ENCODE data around the gene OLFML2B.

DNA sequence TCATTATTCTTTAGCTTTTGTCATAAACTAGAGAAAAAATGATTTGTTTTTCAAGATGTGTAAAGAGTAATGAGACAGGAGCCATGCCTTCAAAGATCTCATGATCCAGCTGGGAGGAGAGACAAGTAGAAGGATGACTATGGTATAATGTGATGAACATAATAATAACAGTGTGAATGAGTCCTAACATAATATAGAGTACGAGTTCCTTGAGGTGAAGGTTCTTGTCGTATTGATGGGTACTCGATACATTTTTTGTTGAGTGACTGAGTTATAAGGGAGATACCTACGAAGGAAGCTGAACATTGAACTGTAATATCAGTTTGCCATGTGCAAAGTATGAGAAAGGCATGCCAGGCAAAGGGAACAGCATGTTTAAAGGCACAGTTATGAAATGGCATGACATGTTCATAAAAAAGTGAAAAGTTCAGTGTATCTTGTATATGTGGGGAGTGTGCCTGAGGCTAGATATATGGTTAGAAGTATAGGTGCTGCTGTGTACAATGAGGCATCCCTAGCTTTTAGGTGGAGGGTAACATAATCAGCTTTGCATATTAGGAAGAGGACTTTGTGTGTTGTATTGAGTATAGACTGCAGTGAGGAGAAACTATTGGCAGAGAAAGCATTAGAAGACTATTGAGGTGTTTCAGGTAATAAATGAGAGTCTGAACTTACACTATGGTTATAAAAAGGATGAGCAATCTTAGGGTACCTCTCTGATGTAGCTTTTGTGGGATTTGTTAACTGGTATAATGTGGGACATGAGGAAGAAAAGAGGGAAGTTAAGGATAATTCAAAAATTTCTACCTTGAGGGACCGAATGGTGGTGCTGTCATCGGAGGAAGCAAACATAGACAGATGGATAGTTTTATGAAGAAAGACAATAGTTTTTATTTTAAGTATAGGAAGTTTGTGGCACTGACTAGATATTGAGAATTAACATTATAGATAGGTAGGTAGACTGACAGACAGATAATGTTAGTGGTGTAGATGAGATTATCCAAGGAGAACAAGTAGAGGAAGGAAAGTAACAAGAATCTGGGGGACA lies 55.4 kb downstream of the ATF6 start:
- PRO-cap, result no peak

GRCh38 chr1:161833217-161833705 lies 67.1 kb downstream of the ATF6 start:
- PRO-cap, result no peak

- PRO-cap, result no peak
These were observed 106.2 kb downstream of the ATF6 start for GRCh38 chr1:161872139-161872813.

DNA sequence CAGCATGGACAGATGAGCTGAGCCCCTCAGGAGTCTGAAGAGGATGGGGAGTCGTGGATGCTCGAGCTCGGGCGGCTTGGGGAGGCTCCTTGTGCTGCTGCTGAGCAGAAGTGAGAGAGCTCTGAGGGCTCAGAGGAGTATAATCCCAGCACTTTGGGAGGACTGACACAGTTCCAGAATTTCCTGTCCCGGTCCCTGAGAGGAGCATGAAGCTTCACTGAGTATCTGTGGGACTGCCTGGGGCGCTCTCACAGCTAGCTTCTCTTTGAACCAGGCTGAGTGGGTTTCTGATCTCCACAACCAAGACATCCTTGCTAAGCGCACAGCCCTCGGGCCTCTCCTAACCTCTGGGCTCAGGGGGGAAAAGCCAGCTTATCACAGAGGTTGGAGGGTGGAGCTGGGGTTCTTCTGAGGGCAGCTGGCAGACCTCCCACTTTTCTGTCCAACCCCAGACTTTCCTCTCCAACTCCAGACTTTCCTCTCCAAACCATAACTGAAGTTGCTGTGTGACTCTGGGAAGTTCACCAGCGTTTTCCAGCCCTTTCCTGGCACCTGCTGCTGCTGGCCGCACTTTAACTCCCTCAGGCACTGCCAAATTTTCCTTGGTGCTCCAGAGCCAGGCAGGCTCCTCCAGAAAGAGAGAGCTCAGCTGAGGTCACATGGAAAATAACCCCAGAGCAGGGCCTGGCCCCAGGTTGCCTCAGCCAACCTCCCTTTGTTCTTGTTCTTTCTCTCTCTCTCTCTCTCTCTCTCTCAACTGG lies 49.7 kb downstream of the OLFML2B start:
- PRO-cap, result no peak

DNA sequence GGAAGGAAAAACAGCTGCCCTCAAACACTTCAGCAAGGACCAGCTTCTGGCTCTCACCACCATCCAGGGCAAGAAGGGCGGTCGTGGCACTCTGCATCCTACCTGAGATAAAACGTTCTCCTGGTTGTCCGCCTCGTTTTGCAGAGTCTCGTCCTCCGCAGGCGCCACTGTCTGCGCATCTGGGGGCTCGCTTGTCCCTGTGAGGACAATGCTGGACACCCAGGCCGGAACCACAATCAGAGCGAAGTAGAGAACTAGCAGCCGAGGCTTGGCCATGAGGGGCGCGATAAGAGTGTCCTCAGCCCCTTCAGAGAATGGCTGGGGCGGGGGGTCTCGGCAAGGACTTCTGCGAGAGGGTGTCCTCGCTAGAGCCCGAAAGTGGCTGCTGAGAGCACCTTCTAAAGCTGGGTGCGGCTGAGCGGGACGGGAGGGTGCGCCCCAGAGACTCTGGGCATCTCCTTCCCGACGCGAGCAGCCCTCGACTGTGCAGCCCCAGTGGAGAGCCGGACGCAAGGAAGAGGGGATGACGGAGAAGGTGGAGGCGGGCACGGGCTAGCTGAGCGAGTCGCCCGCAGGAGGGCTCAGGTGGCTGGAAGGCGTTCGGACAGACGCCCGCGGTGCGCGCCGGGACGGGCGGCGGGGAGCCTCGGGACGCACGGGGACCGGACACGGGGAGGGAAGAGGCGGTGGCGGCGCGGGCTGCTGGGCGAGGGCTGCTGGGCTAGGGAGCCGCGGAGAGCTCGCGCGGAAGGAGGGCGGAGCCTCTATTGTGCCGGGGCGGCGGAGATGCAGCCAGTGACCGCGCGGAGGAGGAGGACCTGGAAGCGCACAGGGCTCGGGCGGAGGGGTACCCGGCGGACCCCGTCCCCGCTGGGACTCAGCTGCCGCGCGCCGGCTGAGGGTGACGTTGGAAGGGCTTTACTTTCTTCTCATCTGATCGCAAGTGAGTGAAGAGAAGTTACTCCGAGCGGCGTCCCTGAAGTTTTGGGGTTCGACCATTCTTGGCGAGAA lies at the start of gene OLFML2B:
TSS of gene OLFML2B (minus strand) at position 715 of the 1,011 bp plus-strand sequence.
- PRO-cap, result no peak

DNA sequence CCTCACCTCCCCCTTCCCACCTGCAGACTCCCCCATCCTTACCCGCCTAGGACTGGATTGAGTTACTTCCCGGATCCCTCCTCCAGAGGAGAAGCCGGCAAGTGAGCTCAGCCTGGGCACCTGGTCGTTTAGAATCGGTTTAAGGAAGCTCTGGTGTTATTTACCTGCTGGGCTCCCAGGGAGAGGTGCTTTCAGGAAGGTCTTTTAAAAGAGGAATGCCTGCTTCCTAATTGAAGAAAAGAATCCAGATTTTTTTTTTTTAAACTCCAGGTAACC lies 946 bp downstream of the NOS1AP start:
- PRO-cap, result no peak

DNA sequence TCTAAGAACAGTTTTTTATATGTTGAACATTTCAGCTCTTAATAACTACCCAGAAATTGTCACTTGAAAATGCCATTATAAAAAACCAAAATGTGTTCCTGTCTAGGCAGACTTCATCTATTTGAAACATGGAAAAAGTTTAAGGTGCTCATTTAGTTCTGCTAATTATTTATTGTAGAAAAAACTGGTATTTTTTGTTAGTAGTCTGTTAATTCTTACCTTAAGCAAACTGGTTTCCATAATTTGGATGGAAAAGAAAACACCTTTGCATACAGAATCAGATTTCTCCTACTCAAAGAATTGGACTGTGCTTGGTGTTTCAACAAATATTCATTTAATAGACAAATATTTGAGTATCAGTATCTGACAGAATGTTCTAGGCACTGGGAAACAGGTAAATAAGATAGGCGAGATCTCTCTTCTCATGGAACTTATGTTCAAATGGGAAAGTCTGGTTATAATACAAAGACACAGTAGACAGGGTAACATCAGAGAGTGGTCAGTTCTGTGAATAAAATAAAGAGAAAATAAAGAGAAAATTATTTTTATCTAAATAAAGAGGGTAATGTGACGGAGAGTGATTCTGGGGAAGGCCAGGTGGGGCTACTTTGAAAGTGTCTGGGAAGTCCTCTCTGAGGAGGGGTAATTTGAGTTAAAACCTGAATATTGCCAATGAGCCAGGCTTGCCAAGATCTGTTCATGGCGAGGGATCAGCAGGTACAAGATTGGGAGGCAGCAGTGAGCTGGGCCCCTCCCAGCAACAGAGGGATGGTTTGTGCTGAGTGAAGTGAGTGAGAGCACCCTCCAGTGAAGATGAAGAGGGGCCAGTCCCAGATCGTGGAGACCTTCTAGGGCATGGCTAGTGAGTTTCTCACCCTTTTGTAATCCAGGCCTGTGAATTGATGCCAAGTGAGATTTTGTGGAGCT lies 120.0 kb downstream of the NOS1AP start:
- PRO-cap, result no peak

DNA sequence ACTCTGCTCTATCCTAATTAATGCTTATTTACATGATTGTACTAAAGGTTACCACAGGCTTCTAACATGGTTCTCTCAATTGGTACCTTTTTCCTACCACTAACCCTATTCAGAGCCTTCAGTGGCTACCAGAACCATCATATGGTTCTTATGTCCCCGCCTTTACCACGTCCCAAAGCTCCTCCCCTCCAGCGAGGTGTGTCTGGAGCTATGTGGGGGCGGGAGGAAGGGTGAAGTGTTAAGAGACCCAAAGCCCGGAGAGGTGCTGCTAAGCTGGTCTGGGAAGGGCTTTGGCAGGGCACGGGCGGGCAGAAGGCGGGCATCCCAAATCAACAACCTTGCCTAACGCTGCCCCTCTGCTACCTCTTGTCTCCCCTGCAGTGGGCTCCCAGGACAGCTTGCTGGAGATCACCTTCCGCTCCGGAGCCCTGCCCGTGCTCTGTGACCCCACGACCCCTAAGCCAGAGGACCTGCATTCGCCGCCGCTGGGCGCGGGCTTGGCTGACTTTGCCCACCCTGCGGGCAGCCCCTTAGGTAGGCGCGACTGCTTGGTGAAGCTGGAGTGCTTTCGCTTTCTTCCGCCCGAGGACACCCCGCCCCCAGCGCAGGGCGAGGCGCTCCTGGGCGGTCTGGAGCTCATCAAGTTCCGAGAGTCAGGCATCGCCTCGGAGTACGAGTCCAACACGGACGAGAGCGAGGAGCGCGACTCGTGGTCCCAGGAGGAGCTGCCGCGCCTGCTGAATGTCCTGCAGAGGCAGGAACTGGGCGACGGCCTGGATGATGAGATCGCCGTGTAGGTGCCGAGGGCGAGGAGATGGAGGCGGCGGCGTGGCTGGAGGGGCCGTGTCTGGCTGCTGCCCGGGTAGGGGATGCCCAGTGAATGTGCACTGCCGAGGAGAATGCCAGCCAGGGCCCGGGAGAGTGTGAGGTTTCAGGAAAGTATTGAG lies 9.7 kb downstream of the SPATA46 start:
- PRO-cap, result no peak

- PRO-cap, result no peak
These were observed 7.6 kb upstream of the SH2D1B start for GRCh38 chr1:162419474-162420062.

GRCh38 chr1:162612537-162613529 lies 19.4 kb upstream of the DDR2 start:
- PRO-cap, result no peak

GRCh38 chr1:162632665-162633078 lies 408 bp downstream of the DDR2 start:
- PRO-cap, result no peak

- PRO-cap, result unidirectional peak, plus-strand start at chr1:162691130
These were observed 58.7 kb downstream of the DDR2 start for GRCh38 chr1:162690583-162691800.

DNA sequence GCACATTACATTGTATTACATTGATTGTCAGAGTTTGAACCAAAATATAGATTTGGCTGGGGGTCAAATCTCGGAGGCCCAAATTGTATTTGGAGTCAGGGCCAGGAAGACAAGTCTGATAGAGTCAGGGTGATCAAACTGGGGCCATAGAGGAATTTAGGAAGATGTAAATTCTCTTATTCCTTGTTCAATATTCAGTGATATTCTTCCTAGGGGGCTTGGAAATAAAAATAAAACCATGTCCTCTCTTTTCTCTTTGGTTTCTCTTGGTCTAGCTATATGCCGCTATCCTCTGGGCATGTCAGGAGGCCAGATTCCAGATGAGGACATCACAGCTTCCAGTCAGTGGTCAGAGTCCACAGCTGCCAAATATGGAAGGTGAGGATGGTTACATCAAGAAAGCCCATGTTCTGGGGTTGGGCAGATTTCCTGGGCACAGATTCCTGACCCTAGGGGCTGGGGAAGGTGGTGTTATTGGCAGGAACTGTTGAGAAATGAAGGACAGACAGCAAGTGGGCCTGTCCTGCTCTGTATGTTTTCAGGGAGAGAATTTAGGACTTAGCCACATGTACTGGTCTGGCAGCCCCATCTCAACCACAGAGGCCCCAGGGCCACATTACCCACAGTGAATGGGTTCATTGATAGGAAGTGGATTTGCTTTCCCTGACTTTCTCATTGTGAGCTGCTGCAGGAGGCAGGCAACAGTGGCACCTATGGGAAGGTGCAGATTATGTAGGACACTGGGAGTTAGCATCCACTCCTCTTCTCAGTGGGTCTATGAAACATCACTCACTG lies 37.5 kb upstream of the HSD17B7 start:
- PRO-cap, result no peak

DNA sequence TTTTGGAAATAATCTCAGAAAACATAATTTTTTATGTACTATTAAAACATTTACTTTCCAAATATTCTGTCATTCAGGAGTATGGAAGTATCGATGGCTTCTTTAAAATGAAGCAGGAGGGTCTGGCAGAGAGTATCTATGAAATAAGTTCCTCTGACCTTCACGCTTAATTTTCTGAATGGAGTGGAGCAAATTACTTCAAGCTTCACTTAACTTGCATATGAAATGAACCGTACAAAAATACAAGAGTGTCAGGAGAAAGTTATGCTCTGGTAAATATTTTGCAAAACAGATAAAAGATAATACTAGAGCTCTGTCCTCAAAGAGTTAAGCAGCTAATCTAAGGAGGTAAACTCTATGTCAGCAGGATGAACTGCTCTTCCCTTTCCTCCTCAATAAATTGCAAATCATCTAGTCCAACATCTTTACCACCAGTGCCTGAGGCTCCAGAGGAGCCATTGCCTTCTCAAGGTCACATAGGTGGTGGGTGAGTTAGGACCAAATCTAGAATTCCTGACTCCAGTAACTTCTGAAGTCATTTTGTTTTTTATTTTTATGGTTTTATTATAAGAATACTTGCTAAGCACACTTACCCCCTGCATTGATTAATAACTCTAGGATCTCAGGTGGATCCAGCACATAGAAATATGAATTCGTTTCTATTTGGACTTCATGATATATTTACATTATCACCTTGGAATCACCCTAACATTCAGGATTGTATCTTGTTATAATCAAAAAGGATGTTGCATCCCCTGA lies 1.5 kb downstream of the RGS4 start:
- PRO-cap, result no peak

DNA sequence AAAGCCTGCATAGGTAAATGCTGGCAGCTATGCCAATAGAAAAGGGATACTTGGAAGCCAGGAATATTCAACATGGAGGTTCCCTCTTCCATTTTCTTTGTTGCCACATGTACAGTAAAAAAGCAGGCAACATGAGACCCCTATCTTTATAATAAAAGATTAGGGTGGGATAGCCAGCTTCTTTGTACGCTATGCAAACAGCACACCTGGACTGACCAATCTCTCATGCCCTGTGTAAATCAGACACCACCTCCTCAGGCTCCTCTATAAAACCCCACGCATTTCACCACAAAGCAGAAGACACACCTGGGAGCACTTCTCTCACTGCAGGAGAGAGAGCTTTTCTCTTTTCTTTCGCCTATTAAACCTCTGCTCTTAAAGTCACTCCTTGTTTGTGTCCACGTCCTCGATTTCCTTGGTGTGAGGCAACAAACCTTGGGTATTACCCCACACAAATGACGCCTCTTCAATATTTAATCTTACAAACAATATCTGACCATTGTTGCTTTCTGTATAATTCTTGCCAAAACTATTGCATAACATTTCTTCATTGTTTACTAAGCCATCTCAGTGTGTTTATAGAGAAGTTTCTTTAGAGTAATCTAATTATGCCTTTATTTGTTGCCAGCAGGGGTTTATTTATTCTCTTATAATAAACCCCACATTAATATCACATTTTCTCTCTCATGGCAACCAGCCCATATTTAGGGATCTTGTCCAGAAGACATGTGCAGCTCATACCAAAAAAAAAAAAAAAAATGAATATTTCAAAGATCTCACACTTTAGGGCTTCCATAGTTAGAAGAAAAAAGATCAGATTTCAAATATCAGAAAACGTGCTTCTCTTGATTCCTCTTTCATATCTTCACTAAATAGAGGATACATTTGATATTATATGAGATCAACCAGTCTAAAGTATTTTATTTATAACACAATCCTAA lies 31.6 kb upstream of the NUF2 start:
- PRO-cap, result no peak

- PRO-cap, result no peak
These were observed 6.4 kb downstream of the PBX1 start for GRCh38 chr1:164565195-164565920.

DNA sequence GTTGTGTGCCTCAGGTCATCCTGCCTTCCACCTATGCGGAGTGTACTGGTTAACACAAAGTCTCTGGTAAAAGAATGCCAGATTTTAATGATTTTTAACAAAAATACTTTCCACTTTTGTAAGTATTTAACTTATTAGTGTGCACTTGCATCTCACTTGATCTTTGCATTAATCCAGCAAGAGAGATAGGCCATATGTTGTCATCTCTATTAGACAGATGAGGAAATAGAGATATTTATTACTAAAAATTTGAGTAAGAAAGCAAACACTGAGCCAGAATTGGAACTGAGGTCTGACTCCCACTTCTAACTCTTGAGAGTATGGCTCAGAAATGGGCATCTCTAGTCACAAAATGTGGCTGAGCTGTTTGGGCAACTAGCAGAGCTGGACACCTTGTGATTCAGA lies 49.4 kb downstream of the PBX1 start:
- PRO-cap, result no peak

GRCh38 chr1:164636388-164636694 lies 77.4 kb downstream of the PBX1 start:
- PRO-cap, result no peak

- PRO-cap, result no peak
These were observed 164.5 kb downstream of the PBX1 start for GRCh38 chr1:164723450-164724016.

DNA sequence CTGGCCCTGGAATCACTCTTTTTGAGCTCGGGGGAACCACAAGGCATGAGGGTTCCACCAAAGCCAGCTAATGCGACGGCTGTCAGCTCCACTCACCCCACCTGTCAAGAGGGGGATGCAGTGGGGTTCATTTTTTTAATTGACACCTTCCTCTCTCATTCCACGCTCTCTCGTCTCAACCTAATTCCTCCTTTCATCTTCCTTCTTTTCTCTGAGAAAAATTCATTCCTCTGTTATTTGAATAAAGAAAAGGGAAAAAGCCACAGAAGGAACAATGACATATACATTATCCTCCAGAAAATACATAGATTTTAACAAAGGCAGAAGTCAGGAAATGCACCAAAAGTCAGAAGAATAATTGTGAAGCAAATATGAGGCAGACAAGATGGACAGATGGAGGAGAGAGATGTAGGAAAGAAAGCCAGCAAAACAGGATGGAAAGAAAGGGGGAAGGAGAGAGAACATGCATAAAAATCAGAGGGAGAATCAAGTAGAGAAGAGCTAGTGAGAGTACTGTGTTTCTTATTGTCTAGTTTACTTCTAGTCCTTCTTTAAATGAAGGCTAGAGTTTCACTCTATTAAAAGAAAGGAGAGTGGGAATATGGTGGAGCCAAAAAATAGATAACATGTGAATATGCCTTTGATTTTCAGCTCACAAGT lies 177.5 kb downstream of the PBX1 start:
- PRO-cap, result no peak

All from REH cell (cell line).